Measurements from ENCODE around the gene GSTM3.

- RRBS, result no CpG with 5 or more reads among the region's 9 CpGs
Observed at GRCh38 chr1:108953897-108954272, 9.4 kb downstream of the CLCC1 start.

DNA sequence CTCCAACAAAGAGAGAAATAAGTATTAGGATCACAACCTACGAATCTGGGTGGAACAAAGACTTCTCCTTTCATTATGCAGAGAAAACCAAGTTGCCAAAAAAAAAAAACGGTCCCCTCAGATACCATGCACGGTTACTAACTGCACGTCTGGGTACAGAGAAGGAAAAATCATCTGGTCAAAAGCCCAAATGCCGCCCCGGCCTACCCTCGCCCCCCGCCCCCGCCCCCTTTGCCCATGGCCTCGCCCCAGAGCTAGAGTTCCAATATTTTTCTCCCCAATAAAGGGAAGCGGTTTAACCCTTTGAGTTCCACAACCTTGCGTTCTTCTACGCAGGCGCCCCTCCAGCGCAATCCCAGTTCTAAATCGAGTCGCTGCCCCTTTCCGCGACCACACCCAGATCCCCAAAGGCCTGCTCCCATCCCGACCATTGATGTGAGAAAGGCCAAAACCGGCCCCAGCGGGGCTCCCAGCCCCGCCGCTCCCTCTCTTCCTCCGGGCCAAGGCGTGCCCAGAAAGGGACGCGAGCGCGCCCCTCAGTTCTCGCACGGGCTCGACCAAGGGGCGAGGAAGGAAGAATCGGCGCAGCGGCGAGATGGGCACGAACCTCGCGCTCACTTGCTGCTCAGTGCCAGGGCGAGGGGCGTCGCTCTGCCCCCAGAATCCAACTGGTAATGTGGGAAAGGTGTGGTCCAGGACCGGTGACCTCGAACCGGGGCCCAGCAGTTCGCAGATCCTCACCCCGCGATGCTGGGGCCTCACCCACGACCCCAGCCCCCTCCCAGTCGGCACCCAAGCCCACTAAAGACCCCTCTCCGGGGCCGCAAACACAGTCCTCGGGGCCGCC is 766 bp downstream of the WDR47 start:
- RRBS, result 2% methylated on average over 11 of the region's 56 CpGs

- RRBS, result no CpG with 5 or more reads among the region's 22 CpGs
Observed at GRCh38 chr1:109104412-109105608, 7.7 kb downstream of the CFAP276 start.

DNA sequence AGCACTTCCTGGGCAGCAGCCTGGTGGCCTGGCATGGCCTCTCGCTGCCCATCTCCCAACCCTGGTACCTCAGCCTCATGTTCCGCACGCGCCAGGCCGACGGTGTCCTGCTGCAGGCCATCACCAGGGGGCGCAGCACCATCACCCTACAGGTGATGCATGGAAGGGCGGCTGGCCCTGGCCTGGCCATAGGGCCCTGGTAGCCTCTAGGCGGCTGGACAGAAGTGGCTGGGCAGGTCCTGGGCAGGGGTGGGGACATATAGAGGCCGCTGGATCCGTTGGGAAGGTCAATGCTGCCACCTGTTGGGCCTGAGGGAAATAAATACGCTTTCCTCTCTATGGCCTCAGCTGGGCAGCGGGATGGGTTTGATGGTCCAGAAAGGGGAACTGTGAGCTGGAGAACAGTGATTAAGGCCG is 14.3 kb downstream of the CELSR2 start:
- RRBS, result no CpG with 5 or more reads among the region's 14 CpGs

DNA sequence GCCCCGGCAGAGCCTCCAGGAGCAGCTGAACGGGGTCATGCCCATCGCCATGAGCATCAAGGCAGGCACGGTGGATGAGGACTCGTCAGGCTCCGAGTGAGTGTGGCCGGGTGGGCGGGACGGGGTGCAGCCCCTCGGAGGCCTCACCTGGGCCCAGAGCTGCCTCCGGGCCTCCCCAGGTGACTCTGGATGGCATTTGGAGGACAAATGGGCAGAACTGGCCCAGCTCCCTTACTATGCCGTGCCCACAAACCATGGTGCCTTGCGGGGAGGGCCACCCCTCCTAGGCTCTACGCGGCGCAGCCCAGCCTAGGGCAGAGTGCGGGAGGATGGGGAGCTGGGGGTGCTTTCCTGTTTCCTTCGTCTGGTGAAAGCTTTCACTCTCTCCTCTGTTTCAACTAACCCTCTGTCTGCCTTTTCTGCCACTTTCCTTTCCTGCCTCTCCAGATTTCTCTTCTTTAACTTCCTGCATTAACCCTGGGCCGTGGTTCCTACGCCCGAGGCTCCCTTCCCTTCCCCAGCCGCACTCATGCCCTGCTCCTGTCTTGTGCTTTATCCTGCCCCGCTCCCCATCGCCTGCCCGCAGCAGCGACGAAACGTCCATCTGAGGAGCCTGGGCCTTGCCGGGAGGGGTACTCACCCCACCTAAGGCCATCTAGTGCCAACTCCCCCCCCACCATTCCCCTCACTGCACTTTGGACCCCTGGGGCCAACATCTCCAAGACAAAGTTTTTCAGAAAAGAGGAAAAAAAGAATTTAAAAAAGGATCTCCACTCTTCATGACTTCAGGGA is 9.2 kb downstream of the PSRC1 start:
- RRBS, result 84% methylated on average over 5 of the region's 29 CpGs

- RRBS, result 55% methylated on average over 2 of the region's 15 CpGs
Observed at GRCh38 chr1:109300632-109301134, 6.1 kb downstream of the MYBPHL start.

DNA sequence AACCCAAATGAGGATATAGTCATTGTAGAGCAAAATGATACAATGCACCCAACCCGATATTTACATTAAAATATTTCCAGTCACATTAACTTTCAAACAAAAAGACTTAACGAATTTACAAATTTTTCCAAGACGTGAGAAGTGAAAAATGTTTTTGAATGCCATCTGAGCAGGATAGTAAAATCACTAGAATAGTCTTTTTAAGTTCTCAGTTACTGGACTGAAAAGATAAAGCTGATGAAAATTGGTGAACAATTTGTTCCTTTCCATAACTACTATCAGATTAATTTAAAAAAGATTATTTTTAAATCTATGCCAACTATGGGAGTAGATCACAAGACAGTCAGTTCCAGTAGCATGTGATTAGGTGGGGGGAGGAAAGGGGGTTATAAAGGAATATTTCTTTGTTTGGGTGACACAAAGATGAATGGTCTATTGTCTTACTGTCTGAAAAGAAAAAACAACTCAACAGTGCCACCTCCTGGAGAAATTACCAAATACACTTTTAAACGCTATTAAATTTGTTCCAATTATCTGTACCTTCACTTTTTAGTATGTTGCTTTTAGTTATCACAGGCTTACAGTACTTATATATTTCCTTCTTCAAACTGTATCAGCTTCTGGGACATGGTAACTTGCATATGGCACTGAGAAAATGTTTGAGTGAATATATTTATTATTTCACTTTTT is 1.5 kb upstream of the SORT1 start:
- RRBS, result no CpG with 5 or more reads among the region's 4 CpGs

GRCh38 chr1:109466100-109466376 is 308 bp upstream of the SYPL2 start:
- RRBS, result no CpG with 5 or more reads among the region's 13 CpGs

GRCh38 chr1:109467413-109467728 is 1.0 kb downstream of the SYPL2 start:
- RRBS, result no CpG with 5 or more reads among the region's 14 CpGs

GRCh38 chr1:109502482-109502983 is 7.0 kb downstream of the AMIGO1 start:
- RRBS, result no CpG with 5 or more reads among the region's 4 CpGs

GRCh38 chr1:109565272-109566307 is 17.2 kb downstream of the GNAI3 start:
- RRBS, result no CpG with 5 or more reads among the region's 5 CpGs

- RRBS, result no CpG with 5 or more reads among the region's 13 CpGs
Observed at GRCh38 chr1:109606060-109606927, 13.1 kb downstream of the GNAT2 start.

GRCh38 chr1:109618739-109619289 is 602 bp downstream of the GNAT2 start:
- RRBS, result no CpG with 5 or more reads among the region's 3 CpGs

DNA sequence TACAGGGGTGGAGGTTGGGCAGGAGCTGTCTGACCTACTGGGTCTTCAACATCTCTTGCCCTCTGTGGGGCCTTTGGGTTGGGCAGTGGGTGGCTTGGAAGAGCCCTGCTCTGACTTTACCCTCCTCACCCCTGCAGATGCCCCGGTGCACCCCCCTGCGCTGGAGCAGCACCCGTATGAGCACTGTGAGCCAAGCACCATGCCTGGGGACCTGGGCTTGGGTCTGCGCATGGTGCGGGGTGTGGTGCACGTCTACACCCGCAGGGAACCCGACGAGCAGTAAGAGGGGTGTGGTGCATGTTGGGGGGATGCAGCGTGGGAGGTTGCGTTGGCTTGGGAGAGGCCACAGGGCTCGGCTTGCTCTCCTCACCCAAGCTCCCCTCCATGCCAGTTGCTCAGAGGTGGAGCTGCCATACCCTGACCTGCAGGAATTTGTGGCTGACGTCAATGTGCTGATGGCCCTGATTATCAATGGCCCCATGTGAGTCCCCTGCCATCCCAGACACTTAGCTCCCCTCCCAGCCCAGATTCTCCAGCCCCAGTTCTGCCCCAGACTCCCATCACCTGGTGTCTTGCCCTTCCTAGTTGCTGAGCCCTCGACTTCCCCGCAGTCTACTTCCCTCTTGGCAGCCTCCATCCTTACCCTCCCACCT is 7.5 kb downstream of the AMPD2 start:
- RRBS, result no CpG with 5 or more reads among the region's 15 CpGs

GRCh38 chr1:109716549-109717188 is 4.6 kb downstream of the GSTM5 start:
- RRBS, result no CpG with 5 or more reads among the region's 4 CpGs

- RRBS, result no CpG with 5 or more reads among the region's 1 CpG
Observed at GRCh38 chr1:109740922-109741245, at the start of gene GSTM3. TSS of gene GSTM3 (minus strand) at chr1:109741038.

DNA sequence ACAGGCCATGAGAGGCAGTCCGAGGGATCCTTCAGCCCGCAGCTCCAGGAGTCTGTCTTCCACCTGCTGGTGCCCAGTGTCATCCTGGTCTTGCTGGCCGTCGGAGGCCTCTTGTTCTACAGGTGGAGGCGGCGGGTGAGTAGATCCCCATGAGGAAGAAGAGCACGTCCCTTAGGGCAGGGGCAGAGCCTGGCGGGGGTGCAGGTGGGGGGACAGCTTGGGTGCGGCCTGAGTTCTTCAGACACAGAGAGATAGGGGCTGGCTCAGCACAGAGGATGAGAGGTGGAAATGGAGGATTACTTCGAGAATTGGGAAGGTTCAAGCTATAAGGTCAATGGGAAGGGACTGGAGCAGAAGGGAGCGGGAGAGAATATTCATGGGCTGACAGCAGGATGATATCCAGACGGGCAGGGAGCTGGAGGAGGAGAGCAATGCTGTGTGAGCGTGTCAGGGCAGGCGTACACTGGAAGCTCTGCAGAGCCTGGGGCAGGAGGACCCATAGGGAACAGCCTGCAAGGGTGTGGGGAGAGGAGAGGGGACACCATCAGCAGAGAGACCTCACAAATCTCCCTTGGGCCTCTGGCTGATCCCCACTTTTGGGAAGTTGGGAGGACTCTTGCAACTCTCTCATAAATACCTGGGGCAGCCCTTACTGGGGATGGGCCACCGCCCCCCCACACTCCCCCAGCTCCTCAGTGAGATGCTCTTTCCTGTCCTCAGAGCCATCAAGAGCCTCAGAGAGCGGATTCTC is 13.6 kb downstream of the CSF1 start:
- RRBS, result no CpG with 5 or more reads among the region's 16 CpGs

- RRBS, result no CpG with 5 or more reads among the region's 8 CpGs
Observed at GRCh38 chr1:109927707-109928491, 17.2 kb downstream of the CSF1 start.

DNA sequence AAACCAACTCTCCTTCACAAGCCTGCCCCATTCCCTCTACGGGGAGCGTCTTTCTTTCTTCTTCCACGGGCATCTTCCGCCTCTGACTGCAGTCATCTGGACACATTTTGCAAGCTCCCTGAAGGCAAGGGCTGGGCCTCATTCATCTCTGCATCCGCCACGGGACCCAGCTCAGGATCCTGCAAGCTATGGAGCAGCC is 7.5 kb upstream of the AHCYL1 start:
- RRBS, result no CpG with 5 or more reads among the region's 6 CpGs